Kidney epithelial cell (primary cell): ENCODE data around the genes TMEM229A and CCDC136.

GRCh38 chr7:123673800-123674003 lies 18.0 kb downstream of the LMOD2 start:
- RAMPAGE, long total RNA = no peak
- RRBS = no CpG with 5 or more reads among the region's 3 CpGs

GRCh38 chr7:123683826-123684636 lies 28.4 kb downstream of the LMOD2 start:
- RAMPAGE, long total RNA = no peak
- RRBS = no CpG with 5 or more reads among the region's 3 CpGs

DNA sequence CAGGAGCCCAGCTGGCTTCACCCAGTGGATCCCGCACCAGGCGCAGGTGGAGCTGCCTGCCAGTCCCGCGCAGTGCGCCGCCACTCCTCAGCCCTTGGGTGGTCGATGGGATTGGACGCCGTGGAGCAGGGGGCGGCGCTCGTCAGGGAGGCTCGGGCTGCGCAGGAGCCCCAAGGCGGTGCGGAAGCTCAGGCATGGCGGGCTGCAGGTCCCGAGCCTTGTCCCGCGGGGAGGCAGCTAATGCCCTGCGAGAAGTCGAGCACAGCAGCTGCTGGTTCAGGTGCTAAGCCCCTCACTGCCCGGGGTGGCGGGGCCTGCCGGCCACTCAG lies 14.3 kb upstream of the WASL start:
- RAMPAGE, long total RNA = no peak
- RRBS = no CpG with 5 or more reads among the region's 25 CpGs

DNA sequence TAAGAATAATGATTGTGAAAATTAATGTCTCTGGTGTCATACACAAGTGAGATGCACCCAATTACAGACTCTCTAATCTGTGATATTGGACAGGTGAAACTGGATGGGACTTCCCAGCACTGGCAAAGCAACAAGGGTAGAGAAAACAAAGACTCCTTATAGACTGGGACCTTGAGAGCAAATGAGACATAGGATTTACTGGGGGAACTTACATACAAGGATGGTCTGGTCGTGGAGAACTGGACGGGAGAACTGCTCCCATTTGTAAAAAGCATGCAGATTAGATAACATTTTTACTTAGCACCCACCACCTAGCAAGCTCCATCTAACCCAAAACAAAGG lies 5.5 kb downstream of the SPAM1 start:
- RAMPAGE, long total RNA = no peak
- RRBS = no CpG with 5 or more reads among the region's 2 CpGs

DNA sequence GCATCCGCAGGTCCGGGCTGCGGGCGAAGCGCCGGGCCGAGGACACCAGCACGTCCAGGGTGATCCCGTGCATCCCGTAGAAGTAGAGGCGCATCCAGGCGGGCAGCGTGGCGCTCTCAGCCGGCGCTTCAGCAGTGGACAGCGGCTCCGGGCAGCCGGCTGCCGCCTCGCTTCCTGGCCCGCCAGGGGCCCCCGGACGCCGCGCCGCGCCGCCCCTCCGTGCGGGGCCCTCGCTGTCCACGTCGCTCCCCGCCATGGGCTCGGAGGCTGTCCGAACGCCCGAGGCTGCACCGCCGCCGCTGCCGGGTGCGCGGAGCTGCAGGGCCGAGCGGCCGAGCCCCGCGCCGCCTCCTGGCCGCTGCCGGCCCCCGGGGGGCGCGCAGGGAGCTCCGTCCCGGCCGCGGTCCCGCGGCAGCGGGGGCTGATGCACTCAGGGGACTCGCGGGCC lies at the start of gene TMEM229A:
TSS of gene TMEM229A (minus strand) at position 320 of the 448 bp plus-strand sequence.
- RAMPAGE, long total RNA = no peak
- RRBS = 2% methylated on average over 33 of the region's 65 CpGs

- RAMPAGE, long total RNA = no peak
- RRBS = no CpG with 5 or more reads among the region's 3 CpGs
These were observed 104.4 kb upstream of the POT1 start for GRCh38 chr7:125034062-125034398.

GRCh38 chr7:126667806-126668358 lies 584.9 kb downstream of the GRM8 start:
- RAMPAGE, long total RNA = no peak
- RRBS = no CpG with 5 or more reads among the region's 13 CpGs

DNA sequence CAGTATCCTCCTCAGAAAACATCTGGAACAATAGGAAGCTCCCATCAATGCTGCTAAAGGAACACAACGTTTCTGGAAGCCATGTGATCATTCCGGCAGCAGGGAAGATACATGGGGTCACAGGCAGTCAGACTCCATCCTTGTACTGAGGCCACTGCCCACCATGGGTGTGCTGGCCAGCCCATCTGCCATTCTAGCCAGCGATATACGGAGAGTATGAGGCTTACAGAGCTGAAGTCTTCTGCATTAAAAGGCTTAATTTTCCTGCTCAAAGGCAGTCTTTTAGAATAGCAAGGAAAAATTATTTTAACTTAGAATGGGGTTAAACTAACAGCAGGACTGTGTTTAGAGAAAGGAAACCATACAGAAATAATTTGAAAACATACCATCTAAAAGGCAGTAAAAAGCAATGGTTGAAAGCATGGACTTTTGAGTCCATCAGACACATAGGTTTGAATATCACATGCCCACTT lies 25.0 kb downstream of the GRM8 start:
- RAMPAGE, long total RNA = no peak
- RRBS = no CpG with 5 or more reads among the region's 4 CpGs

DNA sequence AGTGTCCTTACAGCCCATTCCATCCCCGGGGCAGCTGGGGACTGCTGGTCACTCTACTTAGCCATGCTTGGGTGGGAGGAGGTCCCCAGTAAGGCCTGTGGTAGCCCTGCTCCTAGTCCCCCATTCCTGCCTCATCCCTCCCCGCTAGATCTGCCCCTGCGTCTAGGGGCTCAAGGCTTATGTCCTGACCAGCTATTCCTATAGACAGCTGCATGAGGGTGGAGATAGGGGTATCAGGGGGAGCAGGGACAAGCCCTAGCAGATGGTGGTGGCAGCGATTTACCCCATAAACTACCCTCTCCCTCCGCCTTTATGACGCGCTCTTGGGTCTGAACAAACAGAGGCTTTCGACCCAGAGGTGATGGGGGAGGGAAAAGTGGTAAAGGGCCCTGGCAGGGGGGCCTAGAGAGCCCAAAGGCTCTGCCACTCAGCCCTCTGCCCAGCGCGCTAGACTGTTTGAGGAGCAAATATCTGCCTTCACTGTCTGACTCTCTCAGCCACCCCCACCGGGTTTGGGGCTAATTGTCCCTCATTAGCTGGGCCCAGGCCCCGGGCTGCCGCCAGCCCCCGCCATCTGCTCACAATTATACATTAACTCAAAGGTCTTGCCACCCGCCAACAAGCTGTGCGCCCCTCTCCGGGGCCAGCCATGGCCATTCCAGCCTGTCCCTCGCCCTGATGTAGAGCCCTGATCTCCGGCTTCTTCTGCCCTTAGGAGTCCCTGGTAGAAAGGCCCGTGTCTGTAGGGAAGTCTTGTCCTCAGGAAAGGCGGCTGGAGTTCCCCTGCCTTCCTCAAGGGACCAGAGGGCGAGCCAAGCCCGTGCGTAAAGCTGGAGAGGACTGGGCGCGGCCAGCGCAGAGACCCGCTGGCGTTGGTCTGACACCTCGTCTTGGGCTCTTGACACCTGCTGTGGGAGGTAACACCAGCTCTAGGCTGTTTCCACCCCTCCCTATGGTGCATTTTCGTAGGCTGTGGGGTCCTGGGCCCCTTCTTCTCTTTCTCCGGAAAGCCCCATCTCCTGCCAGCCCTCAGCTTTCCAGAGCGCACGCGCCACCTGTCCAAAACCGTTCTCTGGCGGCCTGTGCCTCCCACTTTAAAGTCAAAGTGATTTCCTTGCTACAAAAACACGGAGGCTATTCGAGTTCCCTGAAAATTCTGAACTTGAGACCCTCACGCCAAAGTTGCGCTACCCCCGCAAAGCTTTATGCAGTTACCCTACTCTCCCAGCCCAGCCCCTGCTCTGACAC lies 1.9 kb upstream of the PAX4 start:
- RAMPAGE, long total RNA = no peak
- RRBS = 1% methylated on average over 8 of the region's 42 CpGs

- RAMPAGE, long total RNA = no peak
- RRBS = no CpG with 5 or more reads among the region's 6 CpGs
These were observed 146.8 kb downstream of the LRRC4 start for GRCh38 chr7:127884267-127884938.

DNA sequence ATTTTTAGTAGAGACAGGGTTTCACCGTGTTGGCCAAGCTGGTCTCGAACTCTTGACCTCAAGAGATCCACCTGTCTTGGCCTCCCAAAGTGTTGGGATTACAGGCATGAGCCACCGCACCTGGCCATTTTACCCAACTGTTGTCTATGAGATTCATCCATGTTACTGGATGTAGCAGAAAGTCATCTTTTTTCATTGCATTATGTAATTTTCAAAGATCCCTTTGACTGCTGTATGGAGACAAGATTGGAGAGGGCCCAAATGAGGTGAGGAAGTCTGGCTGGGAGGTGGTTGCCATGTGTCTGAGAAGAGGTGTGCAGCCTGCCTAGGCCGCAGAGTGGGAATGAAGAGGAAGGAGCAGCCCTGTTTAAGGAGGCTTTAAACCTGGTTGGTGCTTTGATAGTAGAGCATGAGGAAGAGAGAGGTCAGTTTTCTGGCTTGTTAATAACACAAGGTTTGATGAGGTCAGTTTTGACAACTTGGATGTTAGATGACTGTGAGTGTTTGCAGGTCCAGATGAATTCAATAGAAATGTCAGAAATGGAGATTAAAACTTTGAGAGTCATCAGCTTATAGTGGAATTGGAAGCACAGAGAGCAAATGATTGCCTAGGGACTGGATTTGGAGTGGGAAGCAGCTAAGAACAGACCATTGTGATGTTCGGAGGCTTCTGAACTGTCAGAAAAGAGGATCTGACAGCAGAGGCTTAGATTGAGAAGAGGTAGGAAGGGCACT lies 58.3 kb downstream of the LRRC4 start:
- RAMPAGE, long total RNA = no peak
- RRBS = no CpG with 5 or more reads among the region's 5 CpGs

DNA sequence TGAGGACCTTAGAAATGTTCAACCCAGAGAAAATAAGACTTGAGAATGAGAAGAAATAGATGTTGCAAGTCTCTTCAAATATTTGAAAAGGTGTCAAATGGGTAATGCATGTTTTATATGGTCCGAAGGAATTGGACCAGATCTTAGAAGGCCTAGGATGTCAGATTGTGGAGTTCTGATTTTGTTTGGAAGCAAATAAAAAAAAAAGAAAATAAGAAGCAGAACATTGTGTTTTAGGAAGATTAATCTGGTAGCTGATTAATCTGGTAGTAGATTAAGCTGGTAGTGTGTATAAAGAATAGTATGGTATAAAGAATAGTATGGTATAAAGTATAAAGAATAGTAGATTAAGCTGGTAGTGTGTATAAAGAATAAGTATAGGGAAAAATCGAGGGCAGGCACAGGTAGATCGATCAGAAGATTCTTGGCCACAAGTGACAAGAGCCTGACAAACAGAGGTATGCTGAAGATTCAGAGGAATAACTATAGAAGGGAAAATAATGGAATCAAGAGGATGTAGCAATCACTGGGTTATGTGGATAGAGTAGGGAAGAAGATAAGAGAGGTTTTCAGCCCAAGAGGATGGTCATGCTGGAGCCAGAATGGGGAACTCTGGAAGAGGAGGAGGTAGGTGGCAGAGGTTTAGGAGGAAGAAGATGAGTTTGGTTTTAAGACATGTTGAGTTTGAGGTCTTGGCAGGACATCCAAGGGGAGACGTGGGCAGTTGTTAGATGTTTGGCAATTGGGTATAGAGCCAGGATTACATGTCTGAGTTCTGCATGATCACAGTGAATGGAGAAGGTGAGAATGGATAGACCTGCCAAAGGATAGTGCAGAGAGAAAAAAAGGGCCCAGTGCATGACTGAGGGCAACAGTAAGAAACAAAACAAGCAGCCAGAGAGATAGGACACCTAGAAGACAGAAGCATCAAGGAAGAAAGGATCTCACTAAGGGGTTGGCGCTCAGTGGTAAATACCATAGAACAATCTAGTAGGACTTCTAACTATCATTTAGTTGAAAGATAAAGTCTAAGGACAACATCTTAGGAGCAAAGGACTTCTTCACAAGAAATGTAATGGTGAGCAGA lies 53.6 kb downstream of the LRRC4 start:
- RAMPAGE, long total RNA = no peak
- RRBS = no CpG with 5 or more reads among the region's 5 CpGs

GRCh38 chr7:128129191-128129752 lies 98.0 kb upstream of the LRRC4 start:
- RAMPAGE, long total RNA = no peak
- RRBS = no CpG with 5 or more reads among the region's 12 CpGs

DNA sequence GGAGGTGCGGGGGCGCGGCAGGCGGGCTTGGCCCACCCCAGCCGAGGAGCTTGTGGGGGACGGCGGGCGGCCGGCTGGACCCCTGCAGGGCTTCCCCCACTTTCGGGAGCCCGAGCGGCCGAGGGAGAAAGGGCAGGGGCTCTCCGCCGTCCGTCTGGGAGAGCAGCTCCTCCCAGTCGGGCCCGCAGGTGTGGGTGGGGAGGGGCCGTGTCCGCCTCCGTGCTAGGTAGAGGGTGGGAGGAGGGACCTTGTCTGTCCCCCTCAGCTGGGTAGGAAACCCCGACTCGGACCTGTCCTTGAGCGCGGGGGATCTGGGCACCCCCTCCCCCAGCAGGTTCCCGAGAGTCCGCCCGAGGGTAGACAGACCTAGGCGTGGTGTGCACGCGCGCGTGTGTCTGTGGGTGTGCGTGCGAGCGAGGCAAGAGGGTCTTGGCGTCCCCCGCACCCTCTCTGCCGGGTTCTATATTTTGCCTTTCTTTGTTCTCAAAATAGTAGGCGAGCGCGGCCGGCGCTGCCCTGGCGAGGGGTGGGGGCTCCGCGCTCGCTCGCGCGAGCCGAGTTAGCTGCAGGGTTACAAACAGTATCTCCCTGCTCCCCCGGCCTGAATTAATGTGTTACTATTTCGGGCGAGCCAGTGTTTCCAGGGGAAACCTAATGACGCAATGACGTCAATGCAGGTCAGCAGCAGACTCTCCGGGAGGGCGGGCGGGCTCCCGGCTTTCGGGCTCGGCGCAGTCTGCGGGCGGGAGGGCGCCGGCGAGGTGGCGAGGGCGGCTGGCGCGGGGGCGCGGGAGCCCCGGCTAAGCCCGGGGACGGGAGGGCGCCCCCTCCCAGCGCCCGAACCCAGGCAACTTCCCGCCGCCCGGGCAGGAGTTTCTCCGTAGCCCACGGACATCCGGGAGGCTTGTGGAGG lies 73.9 kb upstream of the LEP start:
- RAMPAGE, long total RNA = no peak
- RRBS = 1% methylated on average over 34 of the region's 87 CpGs

GRCh38 chr7:128256403-128256975 lies 15.4 kb downstream of the LEP start:
- RAMPAGE, long total RNA = no peak
- RRBS = no CpG with 5 or more reads among the region's 6 CpGs

GRCh38 chr7:128338110-128338482 lies 5.6 kb downstream of the RBM28 start:
- RAMPAGE, long total RNA = no peak
- RRBS = no CpG with 5 or more reads among the region's 3 CpGs

- RAMPAGE, long total RNA = no peak
- RRBS = no CpG with 5 or more reads among the region's 4 CpGs
These were observed 92.3 kb upstream of the GARIN1A start for GRCh38 chr7:128579668-128580280.

- RAMPAGE, long total RNA = no peak
- RRBS = no CpG with 5 or more reads among the region's 5 CpGs
These were observed 18.0 kb downstream of the CALU start for GRCh38 chr7:128756970-128757826.

DNA sequence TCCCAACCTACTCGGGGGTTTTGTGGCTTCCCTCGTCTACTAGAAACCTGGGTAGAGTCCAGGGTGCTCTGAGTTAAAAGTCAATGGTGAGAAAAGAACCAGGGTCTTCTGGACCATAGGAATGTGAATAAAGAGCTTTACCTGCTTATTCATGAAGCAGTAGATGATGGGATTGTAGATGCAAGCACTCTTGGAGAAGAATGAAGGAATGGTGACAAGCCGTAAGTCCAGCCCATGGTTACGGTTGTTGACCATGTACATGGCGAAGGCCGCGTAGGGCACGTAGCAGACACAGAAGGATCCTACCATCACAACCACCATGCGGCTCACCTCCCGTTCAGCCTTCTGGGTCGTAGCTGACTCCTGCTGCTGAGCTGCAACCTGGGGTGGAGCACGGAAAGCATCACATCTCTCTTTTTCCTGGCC lies 2.1 kb downstream of the OPN1SW start:
- RAMPAGE, long total RNA = no peak
- RRBS = no CpG with 5 or more reads among the region's 12 CpGs

DNA sequence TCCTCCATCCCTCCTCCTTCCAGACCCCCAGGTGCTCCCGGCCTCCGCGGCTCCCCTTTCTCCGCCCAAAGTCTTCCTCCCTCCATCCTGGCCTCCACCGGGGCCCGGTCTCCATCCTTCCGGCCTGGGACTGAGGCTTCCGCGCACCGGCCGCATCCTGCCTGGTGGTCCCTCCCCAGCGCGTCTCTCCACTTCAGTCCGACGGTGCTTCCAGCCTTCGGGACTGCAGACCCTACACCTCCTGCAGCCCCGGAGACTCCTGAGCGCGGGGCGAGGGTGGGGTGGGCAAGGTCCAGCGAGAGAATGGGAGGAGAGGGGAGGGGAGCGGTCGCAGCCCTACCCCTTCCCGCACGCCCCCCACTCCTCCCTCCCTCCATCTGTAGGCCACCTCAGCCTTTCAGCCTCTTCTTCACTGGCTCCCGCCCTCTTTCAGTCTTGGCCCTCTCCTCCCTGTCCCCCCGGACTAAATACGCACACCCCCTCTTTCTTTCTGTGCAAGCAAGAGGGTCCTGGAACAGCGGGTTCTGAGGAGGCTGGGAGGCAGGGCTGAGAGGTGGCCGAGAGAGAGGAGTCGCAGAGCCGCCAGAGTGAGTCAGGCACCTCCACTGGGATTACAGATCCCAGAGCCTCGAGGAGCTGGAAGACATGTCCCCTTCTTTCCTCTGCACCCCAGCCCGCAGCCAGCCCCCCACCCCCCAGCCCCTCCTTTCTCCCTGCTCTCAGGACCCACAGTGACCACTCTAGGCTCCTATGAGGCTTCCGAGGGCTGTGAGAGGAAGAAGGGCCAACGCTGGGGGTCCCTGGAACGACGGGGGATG lies at the start of gene CCDC136:
TSS of gene CCDC136 (plus strand) at position 372 of the 818 bp plus-strand sequence.
- RAMPAGE, long total RNA = no peak
- RRBS = 1% methylated on average over 5 of the region's 38 CpGs